Melanocyte of skin (primary cell): ENCODE results near the genes TCEA3 and ID3.

- CAGE, long polyA plus RNA, 2 experiments: no peak in any of the 2 experiments
Measured at GRCh38 chr1:21728311-21728830, 54.6 kb downstream of the USP48 start.

DNA sequence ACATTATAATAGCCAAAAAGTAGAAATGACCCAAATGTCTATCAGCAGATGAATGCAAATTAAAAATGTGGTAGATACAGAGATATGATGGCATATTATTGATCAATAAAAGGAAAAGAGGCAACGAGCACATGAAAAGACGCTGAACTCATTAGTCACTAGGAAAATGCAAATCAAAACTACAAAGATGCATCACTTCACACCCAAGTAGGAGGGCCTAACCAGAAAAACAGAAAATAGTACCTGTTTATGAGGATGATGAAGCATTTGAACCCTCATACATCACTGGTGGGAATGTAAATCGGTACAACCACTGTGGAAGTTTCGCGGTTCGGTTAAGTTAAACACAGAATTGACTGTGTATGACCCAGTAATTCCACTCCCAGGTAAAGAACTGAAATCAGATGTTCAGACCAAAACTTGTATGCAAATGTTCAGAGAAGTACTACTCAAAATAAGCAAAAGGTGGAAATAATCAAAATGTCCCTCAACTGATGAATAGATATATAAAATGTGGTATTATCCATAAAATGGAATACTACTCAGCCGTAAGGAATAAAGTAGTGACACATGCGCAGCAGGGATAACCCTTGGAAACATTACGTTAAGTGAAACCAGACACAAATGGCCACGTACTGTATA is 3.1 kb downstream of the USP48 start:
- CAGE, long polyA plus RNA, 2 experiments: no peak in any of the 2 experiments

GRCh38 chr1:21865128-21865595 is 53.1 kb downstream of the LDLRAD2 start:
- CAGE, long polyA plus RNA, 2 experiments: no peak in any of the 2 experiments

GRCh38 chr1:21890312-21890804 is 46.8 kb downstream of the HSPG2 start:
- CAGE, long polyA plus RNA, 2 experiments: no peak in any of the 2 experiments

DNA sequence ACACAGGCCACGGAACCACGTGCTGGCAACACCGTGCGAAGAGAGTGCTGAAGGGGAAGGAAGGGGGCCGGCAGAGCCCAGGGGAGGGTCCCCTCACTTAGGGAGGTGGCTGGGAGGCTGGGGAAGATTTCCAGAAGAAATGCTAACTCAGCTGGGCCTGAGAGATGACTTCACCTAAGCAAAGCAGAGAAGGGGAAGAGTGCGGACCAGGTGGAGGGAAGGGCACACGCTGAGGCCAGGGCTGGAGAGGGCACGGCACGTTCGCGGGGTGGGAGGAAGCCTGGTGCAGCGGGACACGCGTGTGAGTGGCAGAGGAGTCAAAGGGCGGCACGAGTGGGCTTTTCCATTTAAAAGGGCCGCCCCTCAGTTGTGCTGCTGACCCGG is 33.0 kb downstream of the HSPG2 start:
- CAGE, long polyA plus RNA, 2 experiments: no peak in any of the 2 experiments

DNA sequence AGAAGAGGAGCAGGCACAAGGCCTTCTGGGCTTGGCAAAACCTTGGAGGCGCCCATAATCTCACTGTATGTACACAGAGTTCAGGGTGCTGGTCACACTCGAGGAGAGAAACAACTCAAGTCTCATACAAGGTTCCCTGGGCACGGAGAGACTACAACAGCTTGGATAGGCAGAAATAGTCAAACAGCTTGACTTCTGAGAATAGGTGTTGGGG is 3.1 kb upstream of the HSPG2 start:
- CAGE, long polyA plus RNA, 2 experiments: no peak in any of the 2 experiments

DNA sequence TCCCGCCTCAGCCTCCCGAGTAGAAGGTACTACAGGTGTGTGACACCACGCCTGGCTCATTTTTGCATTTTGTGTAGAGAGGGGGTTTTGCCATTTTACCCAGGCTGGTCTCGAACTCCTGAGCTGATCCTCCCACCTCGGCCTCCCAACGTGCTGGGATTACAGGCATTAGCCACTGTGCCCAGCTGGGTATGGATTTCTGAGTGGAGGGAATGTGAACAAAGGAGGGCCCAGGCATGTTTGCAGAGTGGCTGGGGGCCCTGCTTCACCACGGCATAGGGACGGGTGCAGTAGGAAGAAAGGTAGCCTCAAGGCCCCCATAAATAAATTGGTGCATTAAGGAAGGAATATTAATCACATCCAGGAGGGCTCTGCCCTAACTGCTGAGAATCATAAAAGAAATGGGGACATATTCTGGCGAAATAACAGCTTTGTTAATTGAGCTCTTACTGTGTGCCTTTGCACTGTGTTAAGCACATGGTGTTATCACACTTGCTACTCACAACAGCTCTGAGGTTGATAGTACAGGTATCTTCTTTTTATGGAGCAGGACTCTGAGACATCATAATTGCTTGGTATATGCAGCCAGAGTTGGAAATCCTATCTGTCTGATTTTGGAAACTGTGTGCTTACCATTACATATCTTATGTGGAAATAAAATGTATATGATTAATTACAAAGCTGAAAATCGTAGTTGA is 43.9 kb downstream of the WNT4 start:
- CAGE, long polyA plus RNA, 2 experiments: no peak in any of the 2 experiments

GRCh38 chr1:22105561-22105981 is 37.3 kb downstream of the WNT4 start:
- CAGE, long polyA plus RNA, 2 experiments: no peak in any of the 2 experiments

GRCh38 chr1:22262496-22262985 is 119.6 kb upstream of the WNT4 start:
- CAGE, long polyA plus RNA, 2 experiments: no peak in any of the 2 experiments

GRCh38 chr1:22794484-22795010 is 83.9 kb downstream of the EPHB2 start:
- CAGE, long polyA plus RNA, 2 experiments: no peak in any of the 2 experiments

- CAGE, long polyA plus RNA, 2 experiments: no peak in any of the 2 experiments
Measured at GRCh38 chr1:22796129-22797059, 85.8 kb downstream of the EPHB2 start.

DNA sequence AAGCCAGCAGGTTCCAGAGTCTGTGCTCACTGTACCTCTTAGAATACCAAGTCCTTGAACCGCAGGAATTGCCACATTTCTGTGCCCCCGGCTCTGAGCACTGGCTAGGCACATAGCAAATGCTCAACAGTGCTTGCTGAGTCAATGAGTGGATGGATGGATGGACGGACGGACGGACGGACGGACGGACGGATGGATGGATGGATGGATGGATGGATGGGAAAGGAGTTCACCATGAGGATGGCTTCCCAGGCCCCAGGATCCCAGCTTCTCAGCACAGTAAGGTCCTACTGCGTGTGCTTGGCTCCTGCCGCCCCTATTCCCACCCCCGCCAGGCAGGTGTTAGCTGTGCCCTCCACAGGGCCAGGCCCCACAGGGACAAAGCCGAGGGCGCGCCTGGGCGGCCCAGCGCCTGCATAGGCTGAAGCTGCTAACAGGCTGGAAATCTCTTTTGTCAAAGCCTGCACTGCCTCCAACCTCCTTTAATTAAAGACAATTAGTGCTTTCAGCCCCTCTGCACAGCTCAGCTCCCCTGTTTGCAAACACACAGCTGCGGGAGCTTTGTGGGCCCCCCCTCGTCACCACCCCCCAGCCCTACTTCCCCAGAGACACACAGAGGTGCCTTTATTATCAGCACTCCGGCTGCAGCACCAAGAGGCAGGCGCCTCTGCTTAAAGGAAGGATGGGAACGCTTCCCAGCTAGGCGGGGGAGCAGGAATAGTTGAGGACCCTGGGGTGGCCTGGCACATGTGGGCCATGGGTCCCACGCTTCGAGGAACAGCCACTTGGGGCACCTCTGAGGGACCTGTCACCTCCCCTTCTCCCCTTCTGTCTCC is 95.9 kb downstream of the EPHB2 start:
- CAGE, long polyA plus RNA, 2 experiments: no peak in any of the 2 experiments

- CAGE, long polyA plus RNA, 2 experiments: no peak in any of the 2 experiments
Measured at GRCh38 chr1:23085138-23086271, 66.2 kb downstream of the KDM1A start.

DNA sequence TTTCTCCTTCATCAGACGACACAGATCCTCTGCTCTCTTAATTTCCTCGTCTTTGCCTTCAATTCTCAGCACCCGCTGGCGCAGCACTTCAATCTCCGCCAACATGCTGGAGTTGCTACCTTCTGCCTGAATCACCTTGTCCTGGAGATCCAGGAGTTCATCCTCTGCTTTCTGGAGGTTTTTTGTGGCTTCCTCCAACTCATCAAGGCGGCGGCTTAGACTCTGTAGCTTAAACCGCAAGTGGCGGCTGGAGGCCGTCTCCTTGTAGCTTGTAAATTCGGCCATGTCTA is 74.7 kb downstream of the KDM1A start:
- CAGE, long polyA plus RNA, 2 experiments: no peak in any of the 2 experiments

GRCh38 chr1:23343005-23344209 is 677 bp downstream of the HNRNPR start:
- CAGE, long polyA plus RNA, 2 experiments: no peak in any of the 2 experiments

GRCh38 chr1:23422325-23422968 is 2.1 kb downstream of the TCEA3 start:
- CAGE, long polyA plus RNA, 2 experiments: no peak in any of the 2 experiments

DNA sequence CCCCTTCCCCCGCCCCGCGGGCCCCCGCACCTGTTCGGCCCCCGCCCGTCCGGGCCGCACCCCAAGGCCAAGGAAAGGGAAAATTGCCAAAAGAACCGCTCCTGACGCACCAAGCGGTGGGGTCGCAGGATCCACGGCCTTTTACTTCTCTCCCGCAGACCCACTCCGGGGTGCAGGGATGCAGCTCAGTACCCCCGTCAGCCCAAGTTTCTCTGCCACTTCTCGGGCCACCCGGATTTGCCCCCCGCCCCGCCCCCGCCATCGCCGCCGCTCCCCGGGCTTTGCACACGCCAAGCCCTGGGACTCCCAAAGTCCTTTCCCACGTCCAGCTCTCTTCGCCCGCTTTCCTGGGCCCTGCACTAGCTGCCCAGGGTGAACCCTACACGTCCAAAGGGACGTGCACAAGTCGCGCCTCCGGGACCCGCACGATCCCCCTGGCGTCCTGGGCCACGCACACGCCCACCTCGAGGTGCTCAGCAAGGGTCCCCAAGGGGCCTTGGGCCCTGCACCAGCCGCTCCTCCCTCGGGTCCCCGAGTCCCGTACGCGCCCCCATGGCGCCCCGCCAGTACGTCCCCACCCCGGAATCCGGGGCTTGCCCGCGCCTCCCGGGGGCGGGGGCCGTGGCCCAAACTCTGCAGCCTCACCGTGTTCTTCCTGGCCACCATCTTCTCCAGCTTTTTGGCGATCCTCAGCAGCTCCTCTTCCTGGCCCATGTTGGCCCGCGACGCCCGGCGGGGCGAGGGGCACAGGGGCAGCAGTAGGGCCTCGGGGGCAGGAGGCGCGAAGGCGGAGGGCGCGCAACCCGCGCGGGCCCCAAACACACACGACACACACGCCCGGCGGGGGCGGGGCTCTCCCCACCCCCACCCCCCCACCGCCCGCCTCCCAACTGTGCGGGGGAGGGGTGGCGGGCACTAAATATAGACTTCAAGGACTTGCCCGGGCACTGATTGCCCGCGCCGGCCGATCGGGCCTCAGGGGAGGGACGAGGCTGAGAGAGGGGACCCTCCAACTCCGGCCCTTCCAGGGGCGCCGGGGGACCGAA is at the start of gene TCEA3:
Gene TCEA3, minus strand, starts transcription at position 829 of the 1,046 bp plus-strand sequence.
- CAGE, long polyA plus RNA, 2 experiments: no peak in any of the 2 experiments

- CAGE, long polyA plus RNA, 2 experiments: no peak in any of the 2 experiments
Measured at GRCh38 chr1:23524646-23525672, 6.1 kb downstream of the E2F2 start.

- CAGE, long polyA plus RNA, 2 experiments: no peak in any of the 2 experiments
Measured at GRCh38 chr1:23546737-23547649, 12.3 kb downstream of the ID3 start.

GRCh38 chr1:23558763-23559730 is at the start of gene ID3:
TSS of gene ID3 (minus strand) at chr1:23559501.
- CAGE, long polyA plus RNA, 2 experiments: no peak in any of the 2 experiments